Measurements from ENCODE around the genes NTN5, MAMSTR, NUCB1 and CGB2.

DNA sequence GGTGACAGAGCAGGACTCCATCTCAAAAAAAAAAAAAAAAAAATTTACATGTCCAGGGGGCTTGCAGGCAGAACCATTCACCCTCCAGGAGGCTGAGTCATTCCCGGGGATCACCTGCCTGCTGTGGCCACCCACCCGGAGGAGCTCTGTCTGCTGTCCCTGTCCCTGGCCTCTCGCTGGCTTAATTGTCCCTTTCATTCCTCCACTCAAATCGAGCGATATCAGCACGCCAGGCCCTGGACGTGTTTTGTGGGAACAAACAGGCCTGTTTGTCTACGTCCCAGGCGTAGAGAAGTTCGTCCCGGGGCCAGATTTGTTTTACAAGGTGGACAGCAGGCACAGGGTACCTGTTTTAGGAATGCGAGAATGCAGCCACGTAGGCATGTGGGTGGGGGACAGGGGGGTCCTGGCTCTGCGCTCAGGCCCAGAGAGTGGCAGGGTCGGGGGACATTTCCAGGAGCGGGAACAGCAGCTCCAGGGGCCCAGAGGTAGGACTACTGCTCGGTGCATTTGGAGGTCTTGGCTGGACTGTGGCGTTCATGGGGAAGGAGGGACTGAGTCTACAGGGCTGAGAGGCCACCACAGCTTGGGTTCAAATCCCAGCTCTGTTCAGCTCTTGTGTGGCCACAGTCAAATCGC is 21.3 kb downstream of the SULT2B1 start:
- PRO-cap, result no peak

DNA sequence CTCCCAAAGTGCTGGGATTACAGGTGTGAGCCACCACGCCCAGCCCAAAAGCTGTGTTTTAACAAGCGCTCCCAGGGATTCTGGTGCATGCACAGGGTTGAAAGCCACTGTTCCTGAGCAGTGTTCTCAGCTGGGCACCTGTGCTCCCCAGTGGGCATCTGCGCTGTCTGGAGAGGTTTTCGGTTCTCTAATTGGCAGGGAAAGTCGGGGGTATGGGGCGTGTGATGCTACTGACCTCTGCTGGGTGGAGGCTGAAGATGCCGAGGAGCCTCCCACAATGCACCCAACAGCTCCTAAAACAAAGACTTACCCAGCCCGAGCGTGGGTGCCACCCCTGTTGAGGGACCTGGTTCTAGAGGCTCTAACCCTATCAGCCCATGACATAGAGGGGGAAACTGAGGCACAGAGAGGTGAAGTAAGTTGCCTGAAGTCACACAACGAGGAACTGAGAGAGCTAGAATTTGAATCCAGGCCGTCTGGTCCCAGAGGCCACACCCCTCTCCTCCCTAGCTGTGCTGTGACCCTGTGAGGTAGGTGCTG is 2.2 kb downstream of the SPACA4 start:
- PRO-cap, result no peak

DNA sequence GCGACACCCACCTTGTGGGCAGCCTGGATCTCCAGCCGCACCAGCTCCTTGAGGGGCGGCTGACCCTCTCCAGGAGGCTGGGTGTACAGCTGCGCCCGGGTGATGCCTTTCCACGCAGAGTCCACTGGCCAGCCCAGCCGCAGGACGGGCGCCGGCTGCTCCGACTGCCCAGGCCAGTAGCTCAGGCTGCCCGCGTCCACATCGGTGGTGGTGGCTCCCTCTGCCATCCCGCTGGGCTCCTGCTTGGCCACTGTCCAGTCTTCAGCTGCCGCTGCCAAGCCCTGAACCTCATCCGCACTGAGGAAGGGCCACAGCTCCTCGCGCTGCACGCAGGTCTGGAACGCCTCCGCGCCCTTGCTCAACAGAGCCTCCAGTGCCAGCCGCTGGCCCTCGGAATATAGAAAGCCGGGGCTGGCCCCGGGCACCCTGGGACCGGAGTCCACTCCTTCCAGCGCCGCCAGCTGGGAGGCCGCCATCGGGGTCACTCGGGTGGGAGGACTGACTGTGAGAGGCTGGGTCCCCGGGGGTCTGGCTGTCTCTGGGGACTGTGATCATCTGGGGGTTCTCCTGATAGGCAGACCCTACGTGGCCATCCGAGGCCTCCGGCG is 1.9 kb downstream of the FAM83E start:
- PRO-cap, result bidirectional peak, plus-strand start at position 291 of the sequence, minus-strand start at position 299 of the sequence

- PRO-cap, result unidirectional peak, plus-strand start at chr19:48617310; unidirectional peak, plus-strand start at chr19:48617420
Measured at GRCh38 chr19:48616608-48617555, 2.0 kb upstream of the FAM83E start.

- PRO-cap, result no peak
Measured at GRCh38 chr19:48672728-48673259, at the start of gene NTN5. TSS of gene NTN5 (minus strand) at chr19:48673017.

DNA sequence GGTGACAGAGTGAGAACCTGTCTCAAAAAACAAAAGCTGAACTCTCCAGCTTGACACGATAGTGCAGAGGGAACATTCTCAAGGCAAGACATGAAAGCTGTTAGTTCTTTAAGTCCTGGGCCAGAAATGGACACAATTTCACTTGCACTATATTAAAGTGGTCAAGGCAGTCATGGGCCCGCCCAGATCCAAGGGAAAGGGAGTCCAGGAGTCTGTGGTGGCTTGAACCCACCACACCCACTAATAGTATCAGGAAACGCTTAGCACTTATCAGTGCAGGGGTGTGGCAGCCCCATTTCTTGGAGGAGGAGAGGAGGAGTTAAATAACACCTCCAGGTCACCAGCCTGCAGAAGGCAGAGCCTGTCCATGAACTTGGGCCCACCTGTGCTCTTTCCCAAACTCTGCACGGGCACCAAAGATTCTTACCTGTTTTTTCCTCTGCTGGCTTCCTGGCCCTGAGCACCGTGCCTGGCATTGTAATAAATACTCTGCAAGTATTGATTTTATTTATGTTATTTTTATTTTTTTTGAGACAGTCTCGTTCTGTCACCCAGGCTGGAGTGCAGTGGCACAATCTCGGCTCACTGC is 5.4 kb upstream of the NTN5 start:
- PRO-cap, result bidirectional peak, plus-strand start at position 350 of the sequence, minus-strand start at position 127 of the sequence

DNA sequence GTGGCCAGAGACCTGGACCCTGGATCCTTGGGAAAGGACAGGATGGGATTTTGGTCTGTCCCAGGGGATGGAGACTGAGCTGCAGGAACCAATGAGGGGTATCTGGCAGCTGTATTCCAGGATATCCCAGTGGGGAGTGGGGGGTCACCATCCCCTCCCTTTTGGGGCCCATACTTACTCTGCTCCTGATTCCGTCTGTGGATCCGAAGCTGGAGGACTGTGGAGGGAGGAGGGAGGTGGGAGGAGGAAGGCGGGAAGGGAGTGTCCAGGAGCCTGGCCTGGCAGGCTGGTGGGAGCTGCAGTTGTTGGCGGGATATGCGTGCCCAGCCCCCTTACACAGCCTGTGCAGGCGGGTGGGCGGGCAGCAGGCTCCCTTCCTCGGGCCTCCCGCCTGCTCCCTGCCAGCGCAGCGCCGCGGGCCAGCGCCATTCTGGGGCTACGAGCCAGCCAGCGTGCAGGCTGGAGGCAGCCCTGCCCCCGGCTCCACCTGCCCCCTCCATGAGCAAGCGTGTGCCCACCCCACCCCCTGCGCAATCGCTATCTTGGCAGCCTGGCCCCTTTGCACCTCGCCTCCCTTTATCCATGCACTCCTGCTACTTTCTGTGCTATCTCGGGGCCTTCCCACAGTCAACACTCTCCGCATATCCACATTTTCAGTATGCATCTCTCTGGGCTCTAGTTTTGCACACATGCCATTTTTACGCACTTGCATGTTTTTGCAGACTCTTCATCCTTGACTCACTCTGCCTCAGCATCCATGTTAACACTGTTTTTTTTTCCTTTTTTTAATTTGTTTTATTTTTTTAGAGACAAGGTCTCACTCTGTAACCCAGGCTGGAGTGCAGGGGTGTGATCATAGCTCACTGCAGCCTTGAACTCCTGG is 2.8 kb downstream of the MAMSTR start:
- PRO-cap, result no peak

DNA sequence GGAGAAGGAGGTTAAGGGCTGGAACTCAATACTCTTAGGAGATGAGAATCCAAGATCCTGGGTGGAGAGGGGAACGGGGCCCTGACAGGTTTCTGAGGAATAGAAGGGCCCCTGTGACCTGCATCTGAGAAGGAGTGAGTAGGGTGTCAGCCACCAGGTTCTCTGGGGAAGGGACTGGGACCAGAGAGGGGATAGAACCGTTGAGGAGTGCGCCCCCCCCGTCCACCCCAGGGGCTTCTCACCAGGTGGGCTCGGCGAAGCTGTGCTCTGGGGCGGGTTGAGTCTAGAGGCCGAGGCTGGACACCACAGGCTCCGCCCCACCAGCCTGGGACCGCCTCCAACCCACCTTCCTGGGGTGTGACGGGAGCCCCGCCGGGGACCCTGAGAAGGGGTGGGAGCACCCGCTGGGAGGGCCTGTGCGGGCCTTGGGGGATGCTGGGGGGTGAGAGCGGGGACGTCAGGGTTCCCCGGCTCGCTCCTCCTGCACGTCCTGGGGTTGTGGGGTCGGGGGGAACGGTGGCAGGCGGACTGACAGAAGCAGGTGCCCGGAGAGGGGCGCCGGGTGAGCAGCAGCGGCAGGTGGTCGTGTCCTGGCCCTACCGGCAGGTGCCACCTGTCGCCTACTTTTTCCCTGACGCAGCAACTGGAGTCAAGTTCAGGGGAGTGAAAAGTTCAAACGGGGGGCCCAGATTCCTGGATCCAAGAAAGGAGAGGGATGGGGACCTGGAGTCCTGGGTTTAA is at the start of gene MAMSTR:
Gene MAMSTR, minus strand, starts transcription at position 289 of the 741 bp plus-strand sequence.
- PRO-cap, result no peak

DNA sequence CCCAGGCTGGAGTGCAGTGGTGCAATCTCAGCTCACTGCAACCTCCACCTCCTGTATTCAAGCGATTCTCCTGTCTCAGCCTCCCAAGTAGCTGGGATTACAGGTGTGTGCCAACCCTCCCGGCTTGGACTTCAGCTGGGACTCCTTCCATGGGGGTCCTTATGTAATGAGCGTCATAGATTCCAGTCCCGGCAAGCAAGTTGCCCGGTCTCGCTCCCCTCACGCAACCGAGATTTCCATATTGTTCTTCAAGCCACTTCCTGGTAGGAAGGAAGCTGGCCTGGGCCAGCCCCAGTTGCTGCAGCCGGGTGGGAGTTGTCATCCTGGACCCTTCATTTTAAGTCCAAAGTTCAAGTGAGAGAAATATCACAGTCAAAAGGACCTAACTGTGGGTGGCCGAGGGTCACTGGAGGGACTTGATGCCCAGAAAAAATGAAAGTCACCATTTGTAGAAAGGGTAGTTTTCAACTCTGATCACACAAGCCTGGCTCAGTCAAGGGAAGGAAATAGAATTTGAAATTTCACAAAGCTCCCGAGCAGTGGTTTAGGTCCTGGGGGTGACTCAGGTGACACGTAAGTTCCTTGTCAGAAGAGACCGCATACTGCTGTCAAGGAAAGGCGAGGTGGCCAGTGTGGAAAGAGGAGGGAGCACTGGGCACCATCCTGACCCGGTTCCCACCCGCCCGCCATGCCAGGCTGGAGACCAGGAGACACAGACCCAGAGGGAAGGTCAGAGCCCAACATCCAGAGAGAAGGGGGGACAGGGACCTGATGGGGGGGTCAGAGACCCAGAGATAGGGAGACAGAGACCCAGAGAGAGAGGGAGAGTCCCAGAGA is 5.3 kb downstream of the FGF21 start:
- PRO-cap, result no peak

GRCh38 chr19:48781026-48781501 is 25.7 kb downstream of the FGF21 start:
- PRO-cap, result no peak

GRCh38 chr19:48813561-48813800 is 2.7 kb upstream of the BCAT2 start:
- PRO-cap, result no peak

DNA sequence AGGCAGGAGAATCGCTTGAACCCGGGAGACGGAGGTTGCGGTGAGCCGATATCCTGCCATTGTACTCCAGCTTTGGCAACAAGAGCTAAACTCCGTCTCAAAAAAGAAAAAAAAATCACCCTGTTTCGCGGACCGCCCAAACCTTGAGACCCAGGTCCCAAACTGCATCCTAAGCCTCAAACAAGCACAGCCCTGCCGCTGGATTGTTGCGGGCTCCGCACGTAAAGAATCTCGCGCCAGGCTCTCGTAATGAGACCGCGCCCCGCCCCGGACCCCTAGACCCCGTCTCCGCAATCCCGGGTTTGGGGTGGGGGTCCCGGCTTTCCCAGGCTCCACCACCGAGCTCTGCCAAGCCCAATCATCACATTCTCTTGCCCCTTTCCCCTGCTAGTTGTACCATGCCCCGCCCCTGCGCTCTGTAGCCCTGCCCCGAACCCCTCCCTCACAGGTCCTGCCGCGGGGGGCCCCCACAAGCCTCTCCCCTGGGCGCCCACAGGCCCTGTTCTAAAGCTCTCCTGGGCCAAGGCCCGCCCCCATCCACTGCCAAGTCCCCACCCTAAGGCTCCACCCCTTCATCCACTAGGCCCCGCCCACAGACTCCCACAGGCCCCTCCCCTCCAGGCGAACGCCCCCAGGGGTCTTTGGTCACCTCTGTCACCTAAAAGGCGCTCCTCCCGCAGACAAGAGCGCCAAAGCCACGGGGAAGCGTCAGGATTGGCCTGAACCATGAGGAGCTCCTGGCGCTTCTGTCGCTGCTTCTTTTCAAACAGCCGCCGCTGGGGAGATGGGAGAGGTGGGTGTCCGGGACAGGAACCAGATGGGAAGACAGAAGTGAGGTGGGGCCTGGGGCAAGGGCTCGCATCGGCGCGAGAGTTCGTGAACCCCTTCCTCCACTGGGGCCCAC is 2.5 kb downstream of the TULP2 start:
- PRO-cap, result no peak

GRCh38 chr19:48899659-48900514 is at the start of gene NUCB1:
TSS of gene NUCB1 (plus strand) at chr19:48900312.
- PRO-cap, result bidirectional peak, plus-strand start at chr19:48900352, minus-strand start at chr19:48900167

DNA sequence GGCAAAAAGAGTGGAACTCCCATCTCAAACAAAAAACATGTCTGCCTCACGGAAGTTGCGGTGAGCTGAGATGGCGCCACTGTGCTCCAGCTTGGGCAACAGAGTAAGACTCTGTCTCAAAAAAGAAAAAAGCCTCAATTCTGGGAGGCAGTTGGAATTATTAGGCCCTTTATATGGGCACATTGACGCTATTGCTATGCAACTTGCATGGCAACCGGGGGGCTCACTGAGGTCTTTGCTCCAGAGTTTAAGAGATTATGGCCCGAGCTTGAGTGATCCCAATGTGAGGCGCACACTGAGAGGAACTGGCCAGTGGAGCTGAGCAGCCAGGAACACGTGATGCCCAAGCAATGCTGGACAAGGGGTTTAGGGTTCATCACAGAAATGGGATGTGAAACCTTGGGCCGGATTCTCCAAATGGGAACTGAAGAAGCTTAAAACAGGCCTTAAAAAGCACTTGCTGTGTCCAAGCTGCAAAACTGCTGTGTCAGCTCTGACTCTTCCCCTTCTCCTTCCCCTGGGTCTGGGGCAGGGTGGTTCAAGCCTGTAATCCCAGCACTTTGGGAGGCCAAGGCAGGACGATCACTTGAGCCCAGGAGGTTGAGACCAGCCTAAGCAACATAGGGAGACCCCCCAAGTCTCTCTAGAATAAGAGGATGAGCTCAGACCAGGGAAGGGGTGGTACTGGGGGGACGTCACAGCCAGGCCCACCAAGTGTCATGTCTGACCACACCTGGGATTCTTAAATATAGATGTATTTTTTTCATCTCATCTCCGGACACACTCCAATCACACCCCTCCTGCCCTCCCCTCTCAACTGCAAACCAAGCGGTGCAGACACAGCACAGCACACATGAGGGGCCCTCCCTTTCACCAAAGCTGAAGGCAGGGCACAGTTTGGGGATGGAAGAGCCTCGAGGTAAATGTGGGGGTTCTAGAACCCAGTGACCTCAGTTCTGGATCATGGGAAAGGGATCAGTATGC is 2.6 kb downstream of the FTL start:
- PRO-cap, result no peak

DNA sequence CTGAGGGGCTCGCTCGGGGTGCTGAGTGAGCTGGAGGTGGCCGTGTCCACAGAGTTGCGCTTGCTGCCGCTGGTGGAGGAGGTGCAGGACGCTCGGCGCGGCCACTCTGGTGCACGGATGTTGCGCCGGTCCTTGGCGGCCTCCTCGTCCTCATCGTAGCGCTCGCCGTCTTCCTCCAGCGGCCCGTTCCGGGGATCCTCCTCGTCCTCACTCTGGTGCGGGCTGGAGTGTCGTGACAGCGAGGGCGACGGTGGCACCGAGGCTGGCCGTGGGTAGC is 4.2 kb downstream of the FTL start:
- PRO-cap, result no peak

DNA sequence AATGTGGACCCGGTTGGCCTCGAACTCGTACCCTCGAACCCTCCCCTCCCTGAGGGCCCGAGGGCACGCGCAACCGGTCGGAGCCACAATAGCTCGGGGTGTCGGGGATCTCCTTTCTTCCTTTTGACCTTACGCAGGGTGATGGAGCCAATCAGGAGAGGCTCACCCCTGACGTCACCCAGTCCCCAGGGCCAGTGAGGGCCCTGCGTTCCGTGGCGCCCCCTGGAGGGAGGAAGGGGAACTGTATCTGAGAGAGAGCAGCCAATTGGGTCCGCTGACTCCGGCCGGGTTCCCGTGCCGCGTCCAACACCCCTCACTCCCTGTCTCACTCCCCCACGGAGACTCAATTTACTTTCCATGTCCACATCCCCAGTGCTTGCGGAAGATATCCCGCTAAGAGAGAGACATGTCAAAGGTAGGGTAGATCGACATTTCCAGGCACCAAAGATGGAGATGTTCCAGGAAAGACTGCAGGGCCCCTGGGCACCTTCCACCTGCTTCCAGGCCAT is at the start of gene CGB2:
Gene CGB2, plus strand, starts transcription at position 201 of the 509 bp plus-strand sequence.
- PRO-cap, result no peak

- PRO-cap, result no peak
Measured at GRCh38 chr19:49086322-49086885, 1.2 kb downstream of the SNRNP70 start.

- PRO-cap, result no peak
Measured at GRCh38 chr19:49116378-49116928, 2.3 kb downstream of the LIN7B start.

- PRO-cap, result no peak
Measured at GRCh38 chr19:49128775-49129252, 9.5 kb downstream of the PPFIA3 start.

DNA sequence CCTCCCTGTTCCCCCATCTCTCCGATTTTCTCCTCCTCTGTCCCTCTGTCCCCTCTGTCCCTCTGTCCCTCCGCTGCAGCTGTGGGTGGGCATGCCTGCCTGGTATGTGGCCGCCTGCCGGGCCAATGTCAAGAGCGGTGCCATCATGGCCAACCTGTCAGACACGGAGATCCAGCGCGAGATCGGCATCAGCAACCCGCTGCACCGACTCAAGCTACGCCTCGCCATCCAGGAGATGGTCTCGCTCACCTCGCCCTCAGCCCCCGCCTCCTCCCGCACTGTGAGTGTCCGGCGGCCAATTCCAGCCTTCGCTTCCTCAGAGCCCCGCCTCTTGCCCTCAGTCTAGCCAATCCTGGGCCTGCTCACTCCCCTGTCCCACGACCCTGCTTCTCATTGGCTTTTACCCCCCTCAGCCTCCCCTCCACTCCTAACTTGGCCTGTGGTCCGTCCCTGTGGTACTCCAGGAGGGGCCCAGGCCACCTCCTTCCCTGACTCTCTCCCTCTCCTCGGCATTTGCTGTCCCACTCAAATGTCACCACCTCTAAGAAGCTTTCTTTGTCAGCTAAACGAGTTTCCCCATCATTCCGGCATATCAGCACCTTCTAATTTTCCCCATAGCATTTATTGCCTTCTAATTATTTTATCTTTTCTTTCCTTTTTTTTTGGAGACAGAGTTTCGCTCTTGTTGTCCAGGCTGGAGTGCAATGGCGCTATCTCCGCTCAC is 12.3 kb downstream of the HRC start:
- PRO-cap, result unidirectional peak, minus-strand start at position 211 of the sequence; unidirectional peak, minus-strand start at position 282 of the sequence